K562 (cell line): ENCODE measurements around a stretch of chr12.

DNA sequence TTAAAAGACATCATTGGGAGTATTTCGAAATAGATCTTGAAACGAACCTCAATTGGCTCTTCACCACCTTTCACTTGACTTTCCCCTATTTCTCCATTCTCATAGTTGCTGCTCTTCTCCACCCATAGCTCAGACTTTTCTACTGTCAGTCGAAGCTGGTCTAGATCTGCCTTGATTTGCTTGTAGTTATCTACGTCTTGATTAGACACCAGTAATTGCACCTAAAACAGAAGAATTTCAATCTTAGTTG lies 212.0 kb downstream of the ITPR2 start:
- RAMPAGE, long total RNA = no peak
- RRBS = no CpG with 5 or more reads among the region's 4 CpGs
PRO-cap:
- standard = no peak
- CoPRO, capped RNA only, 2 experiments = no peak in any of the 2 experiments
- CoPRO, capped and uncapped RNA, 2 experiments = no peak in any of the 2 experiments
- CoPRO, uncapped RNA only, 2 experiments = no peak in any of the 2 experiments
CAGE:
- cytosol, long polyA plus RNA = no peak
- long polyA plus RNA = no peak
- nucleolus, long total RNA = no peak
- nucleus, long polyA plus RNA = no peak

- RAMPAGE, long total RNA = no peak
- RRBS = no CpG with 5 or more reads among the region's 6 CpGs
PRO-cap:
- standard = bidirectional peak, plus-strand start at chr12:26626619, minus-strand start at chr12:26626550
- CoPRO, capped RNA only, 2 experiments = peak in 2 of 2 experiments; most common plus-strand start chr12:26626657 (in 2); most common minus-strand start chr12:26626510 (in 2)
- CoPRO, capped and uncapped RNA, 2 experiments = no peak in any of the 2 experiments
- CoPRO, uncapped RNA only, 2 experiments = no peak in any of the 2 experiments
CAGE:
- cytosol, long polyA plus RNA = no peak
- long polyA plus RNA = no peak
- nucleolus, long total RNA = no peak
- nucleus, long polyA plus RNA = no peak
Measured at GRCh38 chr12:26626316-26626945, 206.6 kb downstream of the ITPR2 start.

- RAMPAGE, long total RNA = no peak
- RRBS = no CpG with 5 or more reads among the region's 5 CpGs
PRO-cap:
- standard = no peak
- CoPRO, capped RNA only, 2 experiments = no peak in any of the 2 experiments
- CoPRO, capped and uncapped RNA, 2 experiments = no peak in any of the 2 experiments
- CoPRO, uncapped RNA only, 2 experiments = no peak in any of the 2 experiments
CAGE:
- cytosol, long polyA plus RNA = no peak
- long polyA plus RNA = no peak
- nucleolus, long total RNA = no peak
- nucleus, long polyA plus RNA = no peak
Measured at GRCh38 chr12:26632806-26633383, 200.1 kb downstream of the ITPR2 start.

DNA sequence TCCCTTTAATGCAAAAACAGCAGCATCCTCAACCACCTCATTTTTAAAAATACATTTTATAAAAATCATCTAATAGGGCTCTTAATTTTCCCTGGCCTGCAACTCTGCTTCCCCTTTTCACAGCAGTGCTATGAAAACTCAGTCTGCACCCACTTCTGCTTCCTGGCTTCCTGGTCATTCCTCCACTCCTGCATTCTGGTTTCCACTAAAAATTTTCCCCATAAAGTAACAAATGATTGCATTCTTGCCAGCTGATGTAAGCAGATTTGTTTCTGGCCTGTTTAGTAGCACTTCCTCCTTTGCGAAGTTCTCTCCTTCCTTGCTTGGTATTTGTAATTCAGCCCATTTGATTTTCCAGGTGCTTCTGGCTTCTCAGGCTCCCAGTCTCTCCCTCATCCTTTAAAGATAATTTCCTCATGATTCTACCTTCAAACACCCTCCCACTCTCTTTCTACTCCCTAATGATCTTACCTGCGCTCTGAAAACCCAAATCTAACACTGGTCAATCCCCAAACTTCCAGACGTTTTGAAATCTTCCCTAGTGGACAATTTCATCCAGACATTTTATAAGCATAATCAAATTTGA lies 127.8 kb downstream of the ITPR2 start:
- RAMPAGE, long total RNA = no peak
- RRBS = no CpG with 5 or more reads among the region's 3 CpGs
PRO-cap:
- standard = no peak
- CoPRO, capped RNA only, 2 experiments = no peak in any of the 2 experiments
- CoPRO, capped and uncapped RNA, 2 experiments = no peak in any of the 2 experiments
- CoPRO, uncapped RNA only, 2 experiments = no peak in any of the 2 experiments
CAGE:
- cytosol, long polyA plus RNA = no peak
- long polyA plus RNA = no peak
- nucleolus, long total RNA = no peak
- nucleus, long polyA plus RNA = no peak

GRCh38 chr12:26721947-26722736 lies 110.9 kb downstream of the ITPR2 start:
- RAMPAGE, long total RNA = no peak
- RRBS = no CpG with 5 or more reads among the region's 4 CpGs
PRO-cap:
- standard = no peak
- CoPRO, capped RNA only, 2 experiments = no peak in any of the 2 experiments
- CoPRO, capped and uncapped RNA, 2 experiments = no peak in any of the 2 experiments
- CoPRO, uncapped RNA only, 2 experiments = no peak in any of the 2 experiments
CAGE:
- cytosol, long polyA plus RNA = no peak
- long polyA plus RNA = no peak
- nucleolus, long total RNA = no peak
- nucleus, long polyA plus RNA = no peak

GRCh38 chr12:26830513-26831858 lies 2.0 kb downstream of the ITPR2 start:
- RAMPAGE, long total RNA = no peak
- RRBS = no CpG with 5 or more reads among the region's 15 CpGs
PRO-cap:
- standard = no peak
- CoPRO, capped RNA only, 2 experiments = no peak in any of the 2 experiments
- CoPRO, capped and uncapped RNA, 2 experiments = no peak in any of the 2 experiments
- CoPRO, uncapped RNA only, 2 experiments = no peak in any of the 2 experiments
CAGE:
- cytosol, long polyA plus RNA = no peak
- long polyA plus RNA = no peak
- nucleolus, long total RNA = no peak
- nucleus, long polyA plus RNA = no peak

- RAMPAGE, long total RNA = no peak
- RRBS = no CpG with 5 or more reads among the region's 11 CpGs
PRO-cap:
- standard = no peak
- CoPRO, capped RNA only, 2 experiments = no peak in any of the 2 experiments
- CoPRO, capped and uncapped RNA, 2 experiments = no peak in any of the 2 experiments
- CoPRO, uncapped RNA only, 2 experiments = no peak in any of the 2 experiments
CAGE:
- cytosol, long polyA plus RNA = no peak
- long polyA plus RNA = no peak
- nucleolus, long total RNA = no peak
- nucleus, long polyA plus RNA = no peak
Measured at GRCh38 chr12:27014727-27015100, 530 bp upstream of the TM7SF3 start.

GRCh38 chr12:27142171-27142436 lies 59.7 kb upstream of the C12orf71 start:
- RAMPAGE, long total RNA = no peak
- RRBS = no CpG with 5 or more reads among the region's 2 CpGs
PRO-cap:
- standard = no peak
- CoPRO, capped RNA only, 2 experiments = no peak in any of the 2 experiments
- CoPRO, capped and uncapped RNA, 2 experiments = no peak in any of the 2 experiments
- CoPRO, uncapped RNA only, 2 experiments = no peak in any of the 2 experiments
CAGE:
- cytosol, long polyA plus RNA = no peak
- long polyA plus RNA = no peak
- nucleolus, long total RNA = no peak
- nucleus, long polyA plus RNA = no peak

DNA sequence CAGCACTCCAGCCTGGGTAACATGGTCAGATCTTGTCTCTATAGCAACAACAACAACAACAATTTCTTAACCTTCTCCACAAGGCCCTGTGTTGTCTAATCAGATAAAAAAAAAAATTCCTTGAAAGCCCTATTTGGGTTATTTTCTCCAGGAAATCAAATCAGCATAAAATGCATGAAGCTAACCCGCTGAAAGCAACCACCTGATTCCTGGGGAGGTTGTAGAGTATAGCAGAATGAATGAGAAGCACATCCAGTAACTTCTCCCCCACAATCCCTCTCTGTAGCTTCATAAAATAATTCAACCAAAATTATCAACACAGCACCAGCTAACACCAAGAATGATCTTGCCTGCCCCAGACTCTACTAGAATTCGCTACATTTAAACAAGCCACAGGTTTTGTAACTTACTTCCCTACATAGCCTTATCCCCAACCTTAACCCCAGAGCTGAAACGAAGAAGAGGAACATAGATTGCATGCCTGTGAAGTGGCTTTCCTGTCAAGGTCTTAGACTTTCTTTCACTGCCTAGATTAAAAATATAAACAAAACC lies 6.1 kb upstream of the STK38L start:
- RAMPAGE, long total RNA = no peak
- RRBS = no CpG with 5 or more reads among the region's 3 CpGs
PRO-cap:
- standard = no peak
- CoPRO, capped RNA only, 2 experiments = no peak in any of the 2 experiments
- CoPRO, capped and uncapped RNA, 2 experiments = no peak in any of the 2 experiments
- CoPRO, uncapped RNA only, 2 experiments = no peak in any of the 2 experiments
CAGE:
- cytosol, long polyA plus RNA = no peak
- long polyA plus RNA = no peak
- nucleolus, long total RNA = no peak
- nucleus, long polyA plus RNA = no peak

DNA sequence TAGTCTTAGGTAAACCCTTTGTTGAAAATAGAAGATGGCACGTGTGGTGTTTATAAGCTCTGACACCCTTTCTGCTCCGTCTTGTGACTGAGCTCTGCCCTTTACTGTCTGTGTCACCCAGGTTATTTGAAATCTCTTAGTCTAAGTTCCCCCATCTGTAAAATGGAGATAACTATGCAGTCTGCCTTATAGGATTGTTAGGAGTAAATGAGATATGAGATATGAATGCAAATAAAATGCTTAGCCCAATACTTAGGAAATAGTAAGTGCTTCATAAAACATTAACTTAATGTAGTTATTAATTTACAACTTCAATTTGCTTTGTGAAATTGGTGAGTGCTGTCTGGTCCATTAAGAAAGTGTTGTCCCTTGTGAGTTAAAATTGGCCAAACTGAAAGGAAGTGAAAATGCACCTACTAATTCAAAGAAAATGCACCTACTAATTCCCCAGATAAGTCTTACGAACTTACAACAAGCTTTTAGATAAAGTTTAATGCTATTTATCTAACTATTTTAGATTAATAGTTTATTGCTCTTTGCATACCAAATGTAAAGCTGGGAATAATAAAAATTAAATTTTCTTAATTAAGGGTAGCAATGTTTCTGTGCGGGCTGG lies 1.6 kb downstream of the BMAL2 start:
- RAMPAGE, long total RNA = no peak
- RRBS = no CpG with 5 or more reads among the region's 4 CpGs
PRO-cap:
- standard = no peak
- CoPRO, capped RNA only, 2 experiments = no peak in any of the 2 experiments
- CoPRO, capped and uncapped RNA, 2 experiments = no peak in any of the 2 experiments
- CoPRO, uncapped RNA only, 2 experiments = no peak in any of the 2 experiments
CAGE:
- cytosol, long polyA plus RNA = no peak
- long polyA plus RNA = no peak
- nucleolus, long total RNA = no peak
- nucleus, long polyA plus RNA = no peak

- RAMPAGE, long total RNA = no peak
- RRBS = no CpG with 5 or more reads among the region's 8 CpGs
PRO-cap:
- standard = no peak
- CoPRO, capped RNA only, 2 experiments = no peak in any of the 2 experiments
- CoPRO, capped and uncapped RNA, 2 experiments = no peak in any of the 2 experiments
- CoPRO, uncapped RNA only, 2 experiments = no peak in any of the 2 experiments
CAGE:
- cytosol, long polyA plus RNA = no peak
- long polyA plus RNA = no peak
- nucleolus, long total RNA = no peak
- nucleus, long polyA plus RNA = no peak
Measured at GRCh38 chr12:27525293-27525948, 1.4 kb downstream of the PPFIBP1 start.

GRCh38 chr12:27552714-27553705 lies 29.0 kb downstream of the PPFIBP1 start:
- RAMPAGE, long total RNA = no peak
- RRBS = no CpG with 5 or more reads among the region's 12 CpGs
PRO-cap:
- standard = no peak
- CoPRO, capped RNA only, 2 experiments = no peak in any of the 2 experiments
- CoPRO, capped and uncapped RNA, 2 experiments = no peak in any of the 2 experiments
- CoPRO, uncapped RNA only, 2 experiments = no peak in any of the 2 experiments
CAGE:
- cytosol, long polyA plus RNA = no peak
- long polyA plus RNA = no peak
- nucleolus, long total RNA = no peak
- nucleus, long polyA plus RNA = no peak

DNA sequence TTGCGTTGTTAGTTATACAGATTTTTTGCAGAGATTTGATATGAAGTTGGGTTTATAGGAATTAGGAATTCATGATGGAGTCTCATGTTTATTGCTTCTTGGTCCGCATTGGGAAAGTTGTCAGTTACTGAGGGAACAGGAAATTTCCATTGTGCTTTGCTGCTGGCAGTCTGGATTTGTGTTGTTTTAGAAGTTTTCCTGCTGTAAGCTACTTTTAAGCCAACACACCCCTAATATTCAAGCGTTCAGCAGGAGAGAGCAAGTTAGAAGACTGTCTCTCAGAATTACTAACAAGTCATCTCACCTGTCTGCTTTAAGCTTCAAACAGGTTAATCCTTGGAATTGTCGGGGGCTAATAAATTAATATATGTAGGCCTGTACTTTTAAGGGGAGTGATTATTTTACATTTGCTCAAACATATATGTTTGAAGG lies 32.5 kb downstream of the PPFIBP1 start:
- RAMPAGE, long total RNA = no peak
- RRBS = no CpG with 5 or more reads among the region's 4 CpGs
PRO-cap:
- standard = no peak
- CoPRO, capped RNA only, 2 experiments = no peak in any of the 2 experiments
- CoPRO, capped and uncapped RNA, 2 experiments = no peak in any of the 2 experiments
- CoPRO, uncapped RNA only, 2 experiments = no peak in any of the 2 experiments
CAGE:
- cytosol, long polyA plus RNA = no peak
- long polyA plus RNA = no peak
- nucleolus, long total RNA = no peak
- nucleus, long polyA plus RNA = no peak

- RAMPAGE, long total RNA = no peak
- RRBS = no CpG with 5 or more reads among the region's 3 CpGs
PRO-cap:
- standard = no peak
- CoPRO, capped RNA only, 2 experiments = no peak in any of the 2 experiments
- CoPRO, capped and uncapped RNA, 2 experiments = no peak in any of the 2 experiments
- CoPRO, uncapped RNA only, 2 experiments = no peak in any of the 2 experiments
CAGE:
- cytosol, long polyA plus RNA = no peak
- long polyA plus RNA = no peak
- nucleolus, long total RNA = no peak
- nucleus, long polyA plus RNA = no peak
Measured at GRCh38 chr12:27781505-27781985, 1.5 kb upstream of the MANSC4 start.

- RAMPAGE, long total RNA = no peak
- RRBS = no CpG with 5 or more reads among the region's 11 CpGs
PRO-cap:
- standard = bidirectional peak, plus-strand start at chr12:28130897, minus-strand start at chr12:28130710
- CoPRO, capped RNA only, 2 experiments = peak in 2 of 2 experiments; most common plus-strand start chr12:28130897 (in 2); most common minus-strand start chr12:28130769 (in 2)
- CoPRO, capped and uncapped RNA, 2 experiments = peak in 1 of 2 experiments; most common plus-strand start chr12:28130897 (in 1); most common minus-strand start chr12:28130769 (in 1)
- CoPRO, uncapped RNA only, 2 experiments = no peak in any of the 2 experiments
CAGE:
- cytosol, long polyA plus RNA = no peak
- long polyA plus RNA = no peak
- nucleolus, long total RNA = no peak
- nucleus, long polyA plus RNA = no peak
Measured at GRCh38 chr12:28130445-28131479, 59.5 kb upstream of the CCDC91 start.

DNA sequence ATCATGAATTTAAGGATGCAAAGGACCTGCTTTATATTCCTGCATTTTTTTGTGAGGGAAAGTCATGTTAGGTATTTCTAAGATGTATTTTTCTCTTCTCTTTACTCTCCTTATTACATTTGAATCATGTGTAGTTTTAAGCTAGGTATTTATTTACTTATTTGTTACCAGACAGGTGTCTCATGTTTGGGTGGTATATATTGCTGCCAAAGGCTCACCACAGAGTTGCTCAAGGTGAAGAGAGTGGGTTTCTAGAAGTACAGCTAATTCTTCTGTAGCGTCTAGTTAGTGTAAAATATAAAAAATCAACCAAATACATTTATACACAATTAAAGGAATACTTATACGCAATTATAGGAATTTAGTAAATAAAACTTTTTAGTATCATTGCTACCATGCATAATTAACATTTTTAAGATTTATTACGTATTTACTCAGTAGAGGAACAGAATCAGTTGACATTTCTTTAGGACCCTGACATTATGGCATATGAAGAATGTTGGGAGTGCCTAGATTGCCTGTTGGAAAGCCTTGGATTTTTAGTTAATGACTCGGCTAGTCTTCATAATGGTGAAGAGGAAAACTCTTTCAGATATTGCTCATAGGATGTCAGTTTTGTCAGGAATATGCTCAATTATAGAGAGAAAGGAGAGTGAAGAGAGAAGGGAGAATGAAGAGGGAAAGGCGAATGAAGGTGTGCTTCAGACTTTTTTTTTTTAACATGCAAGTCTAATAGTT lies 14.4 kb downstream of the CCDC91 start:
- RAMPAGE, long total RNA = no peak
- RRBS = no CpG with 5 or more reads among the region's 5 CpGs
PRO-cap:
- standard = no peak
- CoPRO, capped RNA only, 2 experiments = no peak in any of the 2 experiments
- CoPRO, capped and uncapped RNA, 2 experiments = no peak in any of the 2 experiments
- CoPRO, uncapped RNA only, 2 experiments = no peak in any of the 2 experiments
CAGE:
- cytosol, long polyA plus RNA = no peak
- long polyA plus RNA = no peak
- nucleolus, long total RNA = no peak
- nucleus, long polyA plus RNA = no peak

DNA sequence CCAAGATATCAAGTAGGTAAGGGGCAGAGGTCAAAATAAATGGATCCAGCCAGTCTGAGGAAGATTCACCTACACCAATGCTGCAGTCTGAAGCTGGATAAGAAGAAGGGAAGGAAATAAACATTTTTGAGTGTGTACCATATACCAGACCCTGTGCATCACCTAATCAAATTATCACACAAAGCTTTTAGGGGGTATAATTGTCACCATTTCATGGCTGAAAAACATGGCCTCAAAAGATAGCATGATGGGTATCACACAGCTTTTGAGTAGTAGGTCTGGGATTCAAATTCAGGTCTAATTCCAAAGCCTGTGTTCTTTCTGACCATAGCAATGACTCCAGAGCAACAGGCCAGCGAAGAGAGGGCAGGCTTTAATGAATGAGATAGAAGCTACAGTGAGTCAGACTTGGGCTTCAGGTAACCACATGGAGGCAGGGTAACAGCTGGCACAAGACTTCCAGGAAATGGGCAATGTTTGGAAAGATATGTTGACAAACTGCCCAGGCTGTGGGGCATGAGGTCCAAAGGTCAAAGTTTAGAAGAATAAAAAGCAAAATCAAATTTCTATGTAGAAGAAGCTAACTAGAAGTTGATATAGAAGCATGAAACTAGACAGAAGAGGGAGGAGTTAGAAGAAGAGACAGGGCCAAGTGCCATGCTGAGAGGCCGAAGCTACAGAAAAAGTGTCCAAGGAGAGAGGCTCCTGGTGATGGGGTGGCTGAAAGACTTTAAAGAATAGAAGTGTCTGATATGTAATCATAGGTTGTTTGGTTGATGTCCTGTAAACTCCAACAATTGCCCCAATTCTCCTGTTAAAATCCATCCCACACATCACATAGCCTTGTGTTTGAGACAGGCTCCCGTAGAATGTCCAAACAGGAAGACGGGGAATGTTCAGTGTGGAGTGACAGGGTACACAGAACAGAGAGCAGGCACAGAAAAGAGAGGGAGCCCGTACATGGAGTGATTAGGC lies 384.5 kb downstream of the CCDC91 start:
- RAMPAGE, long total RNA = no peak
- RRBS = no CpG with 5 or more reads among the region's 5 CpGs
PRO-cap:
- standard = no peak
- CoPRO, capped RNA only, 2 experiments = no peak in any of the 2 experiments
- CoPRO, capped and uncapped RNA, 2 experiments = no peak in any of the 2 experiments
- CoPRO, uncapped RNA only, 2 experiments = no peak in any of the 2 experiments
CAGE:
- cytosol, long polyA plus RNA = no peak
- long polyA plus RNA = no peak
- nucleolus, long total RNA = no peak
- nucleus, long polyA plus RNA = no peak

- RAMPAGE, long total RNA = no peak
- RRBS = no CpG with 5 or more reads among the region's 8 CpGs
PRO-cap:
- standard = no peak
- CoPRO, capped RNA only, 2 experiments = no peak in any of the 2 experiments
- CoPRO, capped and uncapped RNA, 2 experiments = no peak in any of the 2 experiments
- CoPRO, uncapped RNA only, 2 experiments = no peak in any of the 2 experiments
CAGE:
- cytosol, long polyA plus RNA = no peak
- long polyA plus RNA = no peak
- nucleolus, long total RNA = no peak
- nucleus, long polyA plus RNA = no peak
Measured at GRCh38 chr12:29317529-29318204, 63.3 kb downstream of the ERGIC2 start.